ENCODE measurements around the gene GDF15.

DNA sequence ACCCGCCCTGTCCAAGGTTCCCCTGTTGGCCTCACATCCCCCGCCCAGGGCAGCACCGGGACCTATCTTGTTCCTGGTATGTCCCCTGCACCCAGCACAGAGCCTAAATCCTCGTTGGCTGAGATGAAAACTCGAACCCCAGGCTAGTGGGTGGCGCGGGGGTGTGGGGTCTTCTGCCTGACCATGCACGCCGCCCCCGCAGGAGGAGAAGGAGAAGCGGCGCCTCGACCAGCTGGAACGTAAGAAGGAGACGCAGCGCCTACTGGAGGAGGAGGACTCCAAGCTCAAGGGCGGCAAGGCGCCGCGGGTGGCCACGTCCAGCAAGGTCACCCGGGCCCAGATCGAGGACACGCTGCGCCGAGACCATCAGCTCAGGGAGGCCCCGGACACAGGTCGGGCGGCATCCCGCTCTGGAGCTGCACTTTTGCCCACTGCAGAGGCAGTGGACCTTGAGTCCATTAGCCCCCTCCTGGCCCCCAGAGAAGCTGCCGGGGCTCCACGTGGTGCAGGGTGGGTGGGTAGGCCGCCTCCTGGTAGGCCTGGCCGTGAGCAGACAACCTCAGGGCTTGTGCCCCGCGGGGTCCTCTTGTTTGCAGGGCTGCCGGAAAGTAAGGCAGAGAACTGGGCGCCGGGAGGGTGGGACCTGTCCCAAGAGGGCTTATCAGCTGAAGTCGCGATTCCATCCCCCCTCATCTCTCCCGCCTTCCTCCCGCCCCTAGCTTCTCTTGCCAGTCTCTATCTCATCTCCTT is 9.8 kb downstream of the CCDC124 start:
- PRO-cap = no peak
- RAMPAGE, long total RNA = no peak

DNA sequence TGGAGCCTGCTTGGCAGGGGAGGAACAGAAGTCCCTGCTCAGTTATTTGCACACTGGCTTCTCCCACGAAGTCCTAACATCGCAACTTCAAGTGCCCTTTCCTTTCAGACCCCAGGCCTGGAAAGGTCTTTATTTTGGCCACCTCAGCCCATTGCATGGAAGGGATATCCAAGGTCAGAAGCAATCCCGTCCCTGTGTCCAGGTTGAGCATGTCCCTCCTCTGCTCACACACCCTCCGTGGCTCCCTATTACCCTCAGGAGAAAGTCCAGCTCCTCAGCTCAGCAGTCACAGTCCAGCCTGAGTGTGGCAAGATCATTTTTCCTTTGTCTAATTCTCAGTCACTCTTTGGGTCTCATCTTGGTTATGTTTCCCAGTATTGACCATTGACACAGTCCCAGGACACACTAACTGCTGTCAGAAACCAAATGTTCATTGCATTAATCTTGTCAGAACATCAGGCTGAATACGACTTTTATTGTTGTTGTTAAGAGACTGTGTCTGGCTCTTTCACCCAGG is 19.2 kb downstream of the ARRDC2 start:
- PRO-cap = no peak
- RAMPAGE, long total RNA = no peak

DNA sequence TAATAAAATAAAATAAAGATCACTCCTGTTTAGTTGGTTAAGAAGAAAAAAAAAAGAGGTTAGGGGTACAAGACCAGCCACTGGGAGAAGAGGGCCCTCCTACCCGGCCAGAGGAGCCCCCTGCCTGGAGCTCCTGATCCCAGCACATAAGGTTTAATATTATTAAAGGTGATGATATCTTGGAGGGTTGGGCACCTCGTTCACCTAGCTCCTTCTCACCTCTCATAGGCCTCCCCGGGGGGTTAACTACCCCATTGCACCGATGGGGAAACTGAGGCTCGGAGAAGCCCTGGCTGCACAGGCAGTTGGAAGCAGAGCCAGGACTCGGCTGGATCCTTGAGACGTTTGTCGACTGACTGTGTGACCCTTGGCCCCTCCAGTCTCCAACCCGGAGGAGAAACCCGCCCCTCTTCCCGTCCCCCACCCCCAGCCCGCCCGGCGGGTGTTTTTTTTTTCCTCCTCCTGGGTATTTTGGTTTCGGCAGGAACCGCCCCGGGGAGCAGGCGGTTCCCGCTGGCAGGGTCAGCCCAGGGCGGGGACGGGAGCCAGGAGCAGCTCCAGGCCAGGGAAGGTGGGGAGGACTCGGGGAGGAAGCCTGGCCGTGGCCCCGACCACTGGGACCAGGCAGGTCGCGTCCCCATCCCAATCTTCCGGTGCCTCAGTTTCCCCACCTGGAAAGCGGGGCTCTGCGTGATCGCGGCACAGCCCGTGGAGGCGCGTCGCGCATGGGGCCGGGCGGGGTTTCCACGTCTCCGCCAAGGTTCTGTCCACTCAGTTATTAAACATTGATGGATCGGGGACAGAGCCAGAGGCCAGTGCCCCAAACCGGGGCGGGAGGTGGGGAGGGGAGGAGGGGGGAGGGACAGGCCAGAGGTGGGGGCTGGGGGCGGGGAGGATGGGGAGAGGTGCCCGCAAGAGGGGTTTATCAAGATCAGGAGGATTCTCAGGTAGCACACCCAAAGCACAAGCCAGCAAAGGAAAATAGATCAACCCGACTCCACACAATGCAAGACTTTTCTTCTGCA is 35.0 kb downstream of the IL12RB1 start:
- PRO-cap = bidirectional peak, plus-strand start at position 565 of the sequence, minus-strand start at position 455 of the sequence
- RAMPAGE, long total RNA = no peak

GRCh38 chr19:18182891-18183366 is 9.3 kb downstream of the IFI30 start:
- PRO-cap = no peak
- RAMPAGE, long total RNA = no peak

DNA sequence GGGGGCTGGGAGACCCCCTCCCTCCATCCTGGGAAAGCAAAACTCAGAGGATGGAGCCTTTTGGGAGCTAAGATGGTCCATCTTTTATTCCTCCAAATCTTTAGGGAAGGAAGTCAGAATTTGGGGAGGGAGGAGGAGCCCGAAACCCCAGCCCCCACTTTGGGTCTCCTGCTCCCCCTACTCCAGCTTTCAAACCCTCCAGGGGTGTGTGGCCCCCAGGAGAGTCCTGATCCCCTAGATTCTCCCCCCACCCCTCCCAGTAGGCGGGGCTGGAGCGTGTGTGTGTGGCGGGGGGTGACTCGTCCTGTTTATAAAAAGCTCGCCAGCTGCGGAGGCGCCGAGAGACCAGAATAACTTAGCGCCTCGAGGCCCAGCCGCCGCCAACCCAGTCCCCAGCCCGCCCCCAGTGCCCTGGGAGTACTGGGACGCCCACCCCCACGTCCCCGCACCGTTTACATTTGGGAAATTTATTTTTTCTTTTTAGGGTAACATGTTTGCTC is 1.2 kb upstream of the RAB3A start:
- PRO-cap = bidirectional peak, plus-strand start at position 340 of the sequence, minus-strand start at position 256 of the sequence
- RAMPAGE, long total RNA = no peak

DNA sequence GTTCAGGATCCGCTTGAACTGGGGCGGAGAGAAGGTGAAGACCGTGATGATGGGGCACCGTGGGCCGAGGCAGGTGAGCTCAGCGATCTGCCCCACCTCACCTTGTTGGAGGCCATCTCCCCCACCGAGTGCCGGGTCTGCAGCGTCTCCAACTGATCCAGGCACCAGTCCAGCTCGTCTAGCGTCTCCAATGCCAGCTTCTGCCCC is 6.0 kb downstream of the PDE4C start:
- PRO-cap = no peak
- RAMPAGE, long total RNA = no peak

- PRO-cap = bidirectional peak, plus-strand start at chr19:18292296, minus-strand start at chr19:18292300
- RAMPAGE, long total RNA = no peak
These were observed 10.7 kb upstream of the JUND start for GRCh38 chr19:18292202-18292435.

DNA sequence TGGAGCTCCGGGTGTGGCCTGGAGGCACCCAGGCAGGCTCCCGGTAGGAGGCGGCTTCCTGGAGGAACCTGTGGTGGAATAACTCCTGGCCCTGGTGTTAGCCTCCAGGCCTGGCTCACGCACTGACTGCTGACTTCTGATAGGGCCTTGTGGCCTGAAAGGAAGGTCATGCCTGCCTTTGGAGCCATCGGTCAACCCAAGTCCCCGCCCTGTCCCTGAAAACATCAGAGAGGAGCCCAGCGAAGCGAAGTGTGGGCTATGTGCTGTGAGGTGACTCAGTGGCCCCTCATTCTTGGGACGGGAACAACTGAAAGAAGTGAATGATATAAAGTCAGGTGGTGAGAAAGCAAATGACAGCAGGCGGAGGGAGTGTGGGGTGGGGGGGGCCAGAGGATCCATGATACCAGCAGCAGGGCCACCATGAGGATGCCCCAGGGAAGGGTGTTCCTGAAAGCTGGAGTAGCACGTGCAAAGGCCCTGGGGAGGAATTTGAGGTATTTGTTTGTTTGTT is 12.0 kb upstream of the JUND start:
- PRO-cap = unidirectional peak, minus-strand start at position 138 of the sequence
- RAMPAGE, long total RNA = no peak

DNA sequence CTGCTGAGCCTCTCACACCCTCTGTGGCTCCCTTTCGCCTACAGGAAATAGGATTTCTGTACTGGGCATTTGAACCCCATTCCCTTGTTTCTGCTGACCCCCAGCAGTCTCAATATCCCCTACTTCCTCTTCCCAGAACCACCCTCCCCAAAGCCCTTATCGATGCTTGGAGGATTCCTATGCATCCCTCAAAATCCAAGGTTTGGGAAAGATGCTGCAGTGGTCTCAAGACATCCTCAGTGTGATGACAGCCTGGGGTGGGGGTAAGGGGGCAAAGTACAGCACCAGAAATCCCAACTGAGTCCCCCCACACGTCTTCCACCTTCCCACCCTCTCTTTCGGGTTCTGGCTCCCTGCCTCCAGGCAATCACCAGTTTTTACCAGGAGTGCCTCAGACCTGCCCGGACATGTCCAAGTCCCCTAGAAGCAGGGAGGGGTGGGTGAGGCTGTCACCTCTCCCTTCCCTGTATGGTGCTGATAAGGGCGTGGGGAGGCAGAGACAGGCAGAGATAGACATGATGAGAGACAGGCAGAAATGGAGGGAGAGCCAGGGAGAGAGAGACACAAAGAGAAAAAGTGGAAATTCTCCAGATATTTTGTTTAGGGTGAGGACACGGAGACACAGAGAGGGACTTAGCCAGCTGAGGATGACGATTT is 12.3 kb upstream of the GDF15 start:
- PRO-cap = no peak
- RAMPAGE, long total RNA = no peak

DNA sequence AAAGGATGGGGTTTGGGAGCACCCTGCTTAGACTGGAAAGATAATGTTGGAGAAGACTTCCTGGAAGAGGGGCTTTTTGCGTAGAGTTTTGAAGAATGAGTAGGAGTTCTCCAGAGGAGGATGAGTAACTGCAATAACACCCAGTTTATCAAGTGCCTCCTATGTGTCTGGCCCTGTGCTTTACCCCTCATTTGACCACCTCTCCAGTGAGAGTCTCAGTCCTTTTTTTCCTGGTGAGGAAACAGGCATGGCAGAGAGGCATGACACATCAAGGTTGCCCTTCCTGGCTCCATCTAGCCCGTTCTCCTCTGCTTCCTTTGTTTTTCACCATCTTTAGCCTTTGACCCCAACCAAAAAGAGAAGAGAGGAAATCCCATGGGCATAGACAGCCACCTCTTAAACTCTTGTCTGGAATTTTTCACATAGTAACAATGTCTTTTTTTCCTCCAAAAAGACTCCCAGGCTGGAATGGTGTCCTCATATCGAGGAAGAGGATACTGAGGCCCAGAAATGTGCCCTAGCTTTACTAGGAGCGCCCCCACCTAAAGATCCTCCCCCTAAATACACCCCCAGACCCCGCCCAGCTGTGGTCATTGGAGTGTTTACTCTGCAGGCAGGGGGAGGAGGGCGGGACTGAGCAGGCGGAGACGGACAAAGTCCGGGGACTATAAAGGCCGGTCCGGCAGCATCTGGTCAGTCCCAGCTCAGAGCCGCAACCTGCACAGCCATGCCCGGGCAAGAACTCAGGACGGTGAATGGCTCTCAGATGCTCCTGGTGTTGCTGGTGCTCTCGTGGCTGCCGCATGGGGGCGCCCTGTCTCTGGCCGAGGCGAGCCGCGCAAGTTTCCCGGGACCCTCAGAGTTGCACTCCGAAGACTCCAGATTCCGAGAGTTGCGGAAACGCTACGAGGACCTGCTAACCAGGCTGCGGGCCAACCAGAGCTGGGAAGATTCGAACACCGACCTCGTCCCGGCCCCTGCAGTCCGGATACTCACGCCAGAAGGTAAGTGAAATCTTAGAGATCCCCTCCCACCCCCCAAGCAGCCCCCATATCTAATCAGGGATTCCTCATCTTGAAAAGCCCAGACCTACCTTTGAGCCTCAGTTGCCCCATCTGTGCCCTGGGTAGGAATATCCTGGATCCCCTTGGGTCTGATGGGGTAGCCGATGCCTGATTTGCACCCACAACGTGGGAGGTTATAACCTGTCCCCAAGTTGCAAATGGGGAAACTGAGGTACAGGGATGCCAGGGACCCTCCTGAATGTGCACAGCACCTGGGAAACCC is at the start of gene GDF15:
TSS of gene GDF15 (plus strand) at position 696 of the 1,287 bp plus-strand sequence.
- PRO-cap = unidirectional peak, plus-strand start at position 696 of the sequence
- RAMPAGE, long total RNA = start-site peak on the plus strand centred at position 719 of the sequence, 77 bp wide, 52 and 32 reads in 2 replicates

DNA sequence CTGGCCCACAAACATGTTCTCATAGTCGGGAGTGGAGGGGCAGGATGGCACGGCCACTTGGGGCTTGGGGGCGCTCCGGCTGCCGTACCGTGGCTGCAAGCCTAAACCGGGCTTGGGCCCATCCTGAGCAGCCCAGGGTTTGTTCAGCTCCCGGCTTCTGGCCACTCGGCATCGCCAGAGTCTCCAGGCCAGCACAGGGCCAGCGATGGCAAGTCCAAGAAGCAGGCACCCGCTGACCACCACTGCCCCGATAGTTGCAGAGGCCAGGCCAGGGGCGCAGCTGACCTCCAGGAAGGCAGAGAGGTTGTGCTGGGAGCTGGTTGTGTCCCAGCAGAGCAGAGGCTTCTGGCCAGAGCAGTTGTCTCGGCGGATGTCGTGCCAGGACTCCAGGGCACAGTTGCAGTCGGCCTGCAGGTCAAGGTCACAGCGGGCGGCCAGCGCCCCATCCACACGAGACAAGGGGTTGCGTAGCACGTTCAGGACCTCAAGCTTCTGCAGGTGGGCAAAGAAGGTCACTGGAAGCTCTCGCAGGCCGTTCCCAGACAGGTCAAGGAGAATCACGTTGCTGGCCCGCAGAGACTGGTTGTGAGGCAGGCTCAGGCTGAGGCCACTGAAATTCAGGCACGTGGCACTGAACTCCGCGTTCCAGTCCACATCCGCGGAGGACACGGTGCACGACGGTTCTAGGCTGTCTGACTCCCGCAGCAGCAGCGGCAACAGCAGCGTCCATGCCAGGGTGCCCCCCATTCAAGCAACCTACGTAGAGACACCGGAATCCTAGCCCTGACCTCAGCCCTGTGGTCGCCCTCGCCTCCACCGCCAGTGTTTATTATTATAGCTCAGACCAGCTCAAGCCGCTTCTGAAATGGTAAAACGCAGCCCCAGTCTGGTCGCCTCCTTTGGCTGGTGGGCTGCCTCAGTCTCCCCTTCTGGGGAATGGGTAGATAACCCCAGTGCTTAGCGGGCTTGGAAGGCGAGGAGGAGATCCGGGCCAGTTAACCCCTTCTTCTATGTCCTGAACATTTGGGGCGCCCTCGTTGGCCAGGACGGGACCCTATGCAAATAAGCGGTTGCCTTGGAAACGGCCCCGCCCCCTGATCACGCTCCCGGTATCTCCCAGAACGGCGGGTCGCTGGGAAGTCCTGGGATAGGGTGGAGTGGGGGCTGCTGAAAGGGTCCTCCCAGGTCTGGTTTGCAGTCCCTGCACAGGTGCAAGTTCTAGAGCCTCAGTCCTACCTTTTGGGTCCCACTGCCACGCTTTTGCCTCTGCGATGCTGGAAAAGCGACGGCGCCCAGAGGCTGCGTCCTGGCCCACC is 747 bp downstream of the LRRC25 start:
- PRO-cap = no peak
- RAMPAGE, long total RNA = no peak

- PRO-cap = bidirectional peak, plus-strand start at chr19:18417032, minus-strand start at chr19:18416941
- RAMPAGE, long total RNA = no peak
These were observed 2.4 kb upstream of the SSBP4 start for GRCh38 chr19:18416811-18417271.

DNA sequence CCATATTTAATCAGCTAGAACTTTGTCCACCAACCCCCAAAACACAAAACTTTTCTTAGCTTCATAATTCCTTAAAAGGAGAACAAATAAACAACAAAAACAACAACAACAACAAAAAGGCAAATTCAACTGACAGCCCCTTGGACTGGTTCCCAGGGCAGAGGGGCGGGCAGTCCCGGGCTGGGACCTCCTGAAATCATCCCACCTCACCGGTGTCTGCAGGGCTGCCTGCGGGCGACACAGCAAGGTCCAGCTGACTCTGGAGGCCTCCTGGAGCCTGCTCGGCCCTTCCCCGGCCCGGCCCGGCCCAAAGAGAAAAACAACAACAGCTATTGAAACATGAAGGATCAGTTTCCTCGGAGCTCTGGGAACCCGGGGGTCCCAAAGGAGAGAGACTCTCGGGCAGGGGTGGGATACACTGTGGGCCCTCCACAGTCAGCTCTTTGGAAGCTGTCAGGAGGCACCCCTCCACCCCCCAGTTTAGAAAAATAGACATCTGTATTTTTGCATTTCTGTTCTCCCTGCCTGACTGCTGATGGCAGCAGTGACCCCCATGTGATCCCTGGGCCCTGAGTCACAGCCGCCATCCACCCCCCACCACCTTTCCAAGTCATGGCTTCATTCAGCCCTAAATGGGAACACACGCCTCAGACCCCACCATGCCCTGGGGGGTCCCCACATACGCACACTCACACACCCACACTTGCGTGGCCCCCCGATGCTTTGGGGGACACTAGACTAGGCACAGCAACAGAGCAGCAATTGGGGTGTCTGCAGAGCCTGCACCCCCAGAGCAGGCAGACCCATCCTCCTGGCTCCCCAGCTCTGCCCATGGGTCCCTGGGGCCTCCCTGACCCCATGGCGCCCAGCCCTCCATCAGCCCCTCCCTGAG is 5.2 kb upstream of the ISYNA1 start:
- PRO-cap = no peak
- RAMPAGE, long total RNA = no peak

DNA sequence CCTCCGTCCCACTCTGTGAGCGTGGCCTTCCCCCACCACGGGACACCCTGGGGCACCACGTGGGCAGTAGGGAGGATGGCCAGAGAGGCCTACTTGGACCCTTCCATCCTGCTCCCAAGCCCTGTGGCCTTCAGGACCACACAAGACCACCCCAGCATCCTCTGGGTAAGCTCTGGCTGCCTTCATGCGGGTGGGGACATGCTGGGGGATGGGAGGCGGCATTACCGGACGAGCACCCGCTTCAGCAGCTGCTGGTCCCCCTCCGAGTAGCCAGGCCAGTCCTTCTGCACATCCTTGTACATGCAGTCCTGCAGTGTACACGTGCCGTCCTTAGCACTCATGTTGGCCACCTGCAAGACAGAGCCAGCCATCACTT is 20.0 kb upstream of the ISYNA1 start:
- PRO-cap = no peak
- RAMPAGE, long total RNA = no peak

DNA sequence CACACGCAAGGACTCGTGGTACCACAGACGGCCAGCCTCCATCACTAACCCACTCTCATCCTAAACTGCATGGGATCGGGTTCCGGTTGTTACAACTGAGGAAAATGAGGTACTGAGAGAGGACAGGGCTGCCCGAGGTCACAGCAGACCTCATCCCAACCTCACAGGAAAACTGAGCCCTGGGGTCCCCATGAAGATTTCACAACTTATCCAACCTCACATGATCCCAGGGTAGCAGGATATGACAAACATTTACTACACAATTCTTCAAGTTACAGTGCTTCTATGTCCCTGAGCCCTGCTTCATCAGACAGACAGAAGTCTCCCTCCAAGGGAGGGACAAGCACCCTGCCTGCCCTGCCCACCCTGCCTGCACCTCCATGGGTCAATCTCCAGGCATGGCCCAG is 38.4 kb downstream of the ELL start:
- PRO-cap = no peak
- RAMPAGE, long total RNA = no peak

DNA sequence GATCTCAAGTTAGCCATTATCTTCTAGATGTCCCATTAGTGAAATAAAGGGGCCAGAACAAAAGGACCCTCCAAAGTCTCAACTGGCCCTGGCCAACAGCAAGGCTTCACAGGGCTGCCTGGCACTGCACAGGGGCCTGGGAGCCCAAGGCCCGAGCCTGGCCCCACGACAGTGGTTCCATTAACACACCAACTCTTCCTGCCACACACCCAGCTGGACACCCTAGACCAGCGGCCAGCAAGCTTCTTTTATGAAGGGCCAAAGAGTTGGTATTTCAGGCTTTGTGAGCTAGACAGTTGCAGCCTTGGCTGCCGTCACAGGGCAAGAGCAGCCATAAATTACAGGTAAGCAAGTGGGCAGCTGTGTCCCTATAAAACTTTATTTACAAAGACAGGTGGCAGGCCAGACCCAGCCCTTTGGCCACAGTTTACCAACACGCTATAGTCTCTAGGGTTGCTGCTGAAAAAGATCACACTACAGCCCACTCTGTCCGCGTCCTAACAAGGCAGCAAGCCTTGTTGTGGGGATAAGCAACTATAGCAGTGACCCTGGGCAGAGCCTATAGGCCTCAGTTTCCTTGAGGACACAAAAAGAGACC is 13.3 kb downstream of the ELL start:
- PRO-cap = no peak
- RAMPAGE, long total RNA = no peak

GRCh38 chr19:18514745-18515837 is 6.8 kb downstream of the ELL start:
- PRO-cap = bidirectional peak, plus-strand start at chr19:18515194, minus-strand start at chr19:18515180; bidirectional peak, plus-strand start at chr19:18515540, minus-strand start at chr19:18515430
- RAMPAGE, long total RNA = no peak

DNA sequence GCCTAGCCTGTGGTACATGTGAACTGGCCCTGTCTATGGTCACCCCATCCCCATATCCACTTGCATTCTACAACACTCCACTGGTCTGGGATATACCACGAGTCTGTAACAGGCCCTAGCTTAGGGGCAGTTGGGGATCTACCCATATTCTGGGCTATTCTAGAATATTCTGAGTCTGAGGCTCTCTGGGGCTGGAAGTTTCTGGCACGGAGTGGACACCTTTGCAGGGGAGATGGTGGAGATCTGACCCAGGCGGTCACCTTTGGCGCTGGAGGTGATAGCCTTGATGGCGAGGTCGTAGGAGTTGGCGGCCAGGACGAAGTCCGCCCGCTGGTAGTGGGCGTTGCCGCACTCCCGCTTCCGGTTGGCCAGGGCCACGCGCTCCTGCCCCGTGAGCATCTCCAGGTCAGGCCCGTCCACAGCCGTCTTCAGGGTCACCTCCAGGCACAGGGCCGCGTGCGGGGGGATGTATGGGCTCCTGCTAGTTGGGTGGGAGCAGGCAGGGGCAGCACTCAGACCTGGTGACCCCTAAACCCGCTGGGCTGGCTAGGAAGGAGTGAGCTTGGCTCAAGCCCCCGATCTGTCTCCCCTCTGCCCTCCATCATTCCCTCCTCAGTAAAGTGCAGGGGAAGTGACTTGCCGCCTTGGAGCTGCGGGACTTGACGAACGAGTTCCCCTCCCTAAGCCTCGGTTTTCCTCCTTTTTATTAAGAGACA is 5.3 kb downstream of the FKBP8 start:
- PRO-cap = no peak
- RAMPAGE, long total RNA = no peak

- PRO-cap = no peak
- RAMPAGE, long total RNA = no peak
These were observed 860 bp downstream of the UBA52 start for GRCh38 chr19:18572626-18572808.

- PRO-cap = no peak
- RAMPAGE, long total RNA = no peak
These were observed 1.3 kb downstream of the REX1BD start for GRCh38 chr19:18589804-18590389.